Subcutaneous adipose tissue (tissue), 3 donors: ENCODE data around the genes TBX10 and TESMIN.

GRCh38 chr11:67639639-67640075 is at the start of gene TBX10:
TSS of gene TBX10 (minus strand) at chr11:67639763.
- PRO-cap = no peak
- RAMPAGE, long total RNA, 3 experiments = no peak in any of the 3 experiments

- PRO-cap = no peak
- RAMPAGE, long total RNA, 3 experiments = no peak in any of the 3 experiments
These were observed 48.9 kb downstream of the UNC93B1 start for GRCh38 chr11:67954994-67955358.

DNA sequence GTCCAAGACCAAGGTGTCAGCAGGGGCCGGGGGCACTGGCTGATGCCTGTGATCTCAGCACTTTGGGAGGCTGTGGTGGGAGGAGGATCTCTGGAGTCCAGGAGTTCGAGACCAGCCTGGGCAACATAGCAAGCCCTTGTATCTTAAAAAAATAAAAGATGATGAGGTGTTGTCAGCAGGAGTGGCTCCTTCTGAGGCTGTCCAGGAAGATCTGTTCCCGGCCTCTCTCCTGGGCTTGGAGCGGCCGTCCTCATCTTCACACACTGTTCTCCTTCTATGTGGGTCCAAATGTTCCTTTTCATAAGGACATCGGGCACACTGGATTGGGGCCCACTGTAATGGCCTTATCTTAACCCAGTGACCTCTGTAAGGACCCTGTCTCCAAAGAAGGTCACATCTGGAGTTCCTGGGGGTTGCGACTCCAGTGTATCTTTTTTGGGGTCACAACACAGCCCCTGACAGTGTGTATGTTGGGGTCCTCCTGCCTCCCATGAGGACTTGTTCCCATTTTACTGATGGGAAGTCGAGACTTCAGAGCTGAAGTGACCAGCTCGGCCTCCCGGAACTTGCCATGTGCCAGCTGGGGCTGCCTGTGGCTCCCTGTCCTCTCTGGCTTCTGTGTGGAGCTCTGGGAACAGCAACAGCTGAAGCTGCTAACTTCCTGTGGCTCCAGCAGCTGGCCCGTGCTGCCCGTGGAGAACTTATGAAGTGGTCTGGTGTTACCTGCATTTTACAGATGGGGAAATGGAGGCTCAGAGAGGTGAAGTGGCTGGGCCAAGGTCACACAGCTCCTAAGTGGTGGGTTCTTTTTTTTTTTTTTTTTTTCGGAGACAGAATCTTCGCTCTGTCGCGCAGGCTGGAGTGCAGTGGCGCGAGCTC is 7.6 kb downstream of the TCIRG1 start:
- PRO-cap = no peak
- RAMPAGE, long total RNA, 3 experiments = no peak in any of the 3 experiments

DNA sequence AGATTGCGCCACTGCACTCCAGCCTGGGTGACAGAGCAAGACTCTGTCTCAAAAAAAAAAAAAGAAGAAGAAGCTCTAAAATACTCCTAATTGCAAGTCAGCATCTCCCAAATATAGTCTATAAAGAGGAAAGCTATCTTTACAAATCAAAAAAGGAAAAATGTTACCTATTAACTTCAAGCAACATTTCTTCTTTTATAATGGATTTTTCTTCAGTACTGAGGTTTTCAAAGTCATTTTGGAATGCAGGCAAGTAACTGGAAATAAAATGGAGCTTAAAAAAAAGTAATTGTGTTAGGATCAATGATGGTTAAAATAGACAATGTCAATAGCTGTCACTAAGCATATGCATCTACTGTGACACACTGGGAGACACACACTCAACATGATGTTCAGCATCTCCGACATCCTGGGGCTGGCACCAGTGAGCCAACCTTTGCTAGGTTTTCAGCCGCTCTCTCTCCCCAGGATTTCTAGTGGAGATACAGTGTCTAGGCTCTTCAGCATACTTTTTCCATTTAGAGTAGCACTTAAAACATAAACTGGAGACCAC is 25.6 kb downstream of the TCIRG1 start:
- PRO-cap = no peak
- RAMPAGE, long total RNA, 3 experiments = no peak in any of the 3 experiments

DNA sequence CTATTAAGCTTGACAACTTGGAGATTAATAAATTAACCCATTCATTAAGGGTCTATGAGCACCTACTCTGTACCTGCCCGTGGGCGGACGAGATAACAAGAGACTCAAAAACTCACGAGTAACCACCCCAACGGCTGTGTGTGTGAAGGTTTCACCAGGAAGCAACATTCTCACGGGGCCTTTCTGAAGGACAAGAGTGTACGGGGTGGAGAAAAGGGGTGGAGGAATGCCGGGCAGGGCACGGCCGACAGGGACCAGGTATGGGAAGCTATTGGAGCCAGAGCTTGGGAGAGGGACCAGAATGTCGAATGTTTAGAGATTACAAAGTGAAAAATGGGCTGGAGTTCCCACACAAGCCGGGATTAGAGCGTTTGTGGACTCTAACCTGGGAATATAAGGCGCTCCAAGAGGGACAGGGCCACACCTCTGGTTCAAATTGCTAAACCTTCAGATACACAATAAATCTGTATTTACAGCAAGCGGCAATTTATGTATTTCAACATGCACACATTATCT is 1.5 kb downstream of the KMT5B start:
- PRO-cap = no peak
- RAMPAGE, long total RNA, 3 experiments = no peak in any of the 3 experiments

GRCh38 chr11:68214064-68214664 is 1.1 kb upstream of the KMT5B start:
- PRO-cap = no peak
- RAMPAGE, long total RNA, 3 experiments = no peak in any of the 3 experiments

DNA sequence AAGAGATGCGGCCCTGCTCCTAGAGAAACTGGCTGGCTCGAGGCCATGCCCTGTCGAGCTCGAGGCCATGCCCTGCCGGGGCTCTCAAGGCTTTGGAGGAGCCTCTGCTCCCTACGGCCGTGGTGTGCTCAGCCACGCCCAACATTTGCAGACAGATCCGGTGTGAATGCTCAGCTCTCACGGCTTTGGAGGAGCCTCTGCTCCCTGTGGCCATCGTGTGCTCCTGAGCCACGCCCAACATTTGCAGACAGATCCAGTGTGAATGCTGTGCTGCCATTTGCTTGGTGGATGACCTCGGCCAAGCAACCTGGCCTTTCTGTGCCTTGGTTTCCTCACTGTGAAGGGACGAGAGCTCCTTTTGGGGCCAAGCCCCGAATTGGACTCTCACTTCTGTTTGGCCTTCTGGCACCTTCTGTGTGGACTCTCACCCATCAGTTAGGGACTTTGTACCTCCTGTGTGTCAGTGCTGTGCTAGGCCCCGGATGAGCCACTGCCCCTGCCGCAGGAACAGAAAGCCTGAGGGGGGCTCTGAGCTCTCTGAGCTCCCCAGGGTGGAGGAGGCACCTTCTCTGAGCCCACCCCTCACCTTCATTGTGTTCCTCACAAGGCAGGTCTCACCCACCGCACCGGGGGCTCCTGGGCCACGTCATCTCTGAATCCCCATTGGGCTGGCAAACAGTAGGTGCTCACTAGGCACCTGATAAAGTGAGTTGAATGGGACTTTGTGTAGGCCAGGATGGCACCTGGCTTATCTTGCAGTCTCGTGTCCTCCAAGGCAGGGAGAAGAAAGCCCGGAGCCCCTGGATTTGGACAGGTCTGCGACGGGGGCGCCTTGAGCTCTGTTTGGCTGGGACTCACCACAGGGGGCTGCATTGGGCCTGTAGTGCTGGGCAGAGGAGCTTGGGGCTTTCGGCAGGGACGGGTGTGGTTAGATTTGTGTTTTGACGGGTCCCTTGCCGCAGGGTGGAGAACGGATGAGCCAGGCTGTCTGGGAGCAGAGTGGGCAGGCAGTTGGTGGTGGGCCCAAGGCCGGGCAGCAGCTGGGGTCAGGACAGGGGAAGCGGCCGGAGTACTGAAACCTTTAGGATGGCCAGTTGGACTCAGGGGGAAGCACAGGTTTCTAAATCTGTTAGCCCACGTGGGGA is 13.8 kb downstream of the C11orf24 start:
- PRO-cap = no peak
- RAMPAGE, long total RNA, 3 experiments = no peak in any of the 3 experiments

DNA sequence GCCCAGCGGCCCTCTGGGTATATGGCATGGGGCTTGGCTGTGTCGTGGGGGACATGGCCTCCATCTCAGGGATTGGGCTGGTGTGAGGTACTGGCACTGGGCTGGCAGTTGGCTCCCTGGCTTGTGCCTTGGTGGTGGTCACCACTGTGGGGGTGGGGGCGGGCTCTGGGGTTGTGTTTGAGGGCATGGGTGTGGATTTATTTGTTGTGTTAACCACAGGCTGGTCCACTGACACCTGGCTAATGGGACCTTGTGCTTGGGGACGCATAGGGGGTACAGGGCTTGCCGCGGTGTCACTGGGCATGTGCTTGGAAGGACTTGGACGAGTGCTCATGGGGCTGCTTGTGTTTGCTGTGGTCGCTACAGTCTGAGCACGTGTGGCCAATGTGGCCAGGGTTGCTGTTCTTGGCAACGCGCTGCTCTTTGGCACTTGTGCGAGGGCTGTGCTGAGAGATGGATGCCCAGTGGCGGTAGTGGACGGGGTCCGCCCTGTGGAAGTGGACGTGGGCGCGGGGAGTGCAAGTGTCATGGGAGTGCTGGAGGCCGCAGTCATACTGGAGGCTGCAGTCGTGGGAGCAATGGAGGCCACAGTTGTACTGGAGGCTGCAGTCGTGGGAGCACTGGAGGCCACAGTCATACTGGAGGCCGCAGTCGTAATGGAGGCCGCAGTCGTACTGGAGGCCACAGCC is 9.6 kb downstream of the C11orf24 start:
- PRO-cap = no peak
- RAMPAGE, long total RNA, 3 experiments = no peak in any of the 3 experiments

- PRO-cap = unidirectional peak, plus-strand start at chr11:68338616
- RAMPAGE, long total RNA, 3 experiments = no peak in any of the 3 experiments
These were observed 26.0 kb downstream of the LRP5 start for GRCh38 chr11:68338274-68338822.

DNA sequence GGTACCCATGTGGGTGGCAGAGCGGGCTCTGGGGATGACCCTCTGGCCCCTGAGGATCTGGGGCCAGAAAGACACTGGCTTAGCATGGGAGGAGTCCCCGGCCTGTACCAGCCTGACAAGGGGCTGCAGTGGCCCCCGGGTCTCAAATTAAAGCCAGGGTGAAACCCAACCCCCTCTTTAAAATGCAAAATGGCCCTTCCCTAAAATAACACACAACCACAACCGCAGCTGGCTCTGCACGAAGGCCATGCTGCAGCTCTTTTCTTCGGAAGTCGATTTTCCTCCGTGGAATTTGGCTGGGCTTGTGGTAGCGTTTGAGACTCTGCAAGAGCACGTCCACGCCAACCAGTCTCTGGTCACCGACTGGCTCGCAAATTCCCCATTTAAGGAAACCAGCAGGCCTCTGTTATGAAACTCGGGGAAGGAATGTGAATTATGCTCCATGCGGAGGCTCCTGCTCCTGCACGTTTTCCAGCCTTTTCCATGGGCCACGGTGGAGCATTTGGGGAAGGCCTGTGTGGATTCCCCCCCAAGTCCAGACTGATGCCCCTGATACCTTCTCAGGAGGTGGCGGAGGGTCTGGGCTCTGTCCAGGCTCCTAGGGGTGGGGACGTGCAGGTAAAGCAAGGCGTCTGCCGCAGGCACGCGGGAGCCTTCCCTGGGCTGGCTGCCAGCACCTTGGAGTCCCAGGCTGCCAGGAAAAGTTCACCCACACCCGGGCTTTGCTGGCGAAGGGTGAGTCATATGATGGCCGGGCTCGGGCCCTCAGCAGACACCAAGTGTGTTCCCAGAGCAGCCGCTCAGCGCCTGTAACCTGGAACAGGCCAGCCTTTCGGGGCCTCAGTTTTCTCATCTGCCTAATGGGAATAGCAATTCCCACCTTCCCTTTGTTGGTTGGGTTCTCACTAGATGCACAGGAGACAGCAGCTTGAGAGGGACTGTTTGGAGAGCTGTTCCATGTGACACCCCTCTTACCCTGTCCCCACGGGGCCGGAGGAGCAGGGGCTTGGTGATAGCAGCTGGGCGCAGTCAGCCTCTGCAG is 41.9 kb downstream of the LRP5 start:
- PRO-cap = bidirectional peak, plus-strand start at position 411 of the sequence, minus-strand start at position 365 of the sequence
- RAMPAGE, long total RNA, 3 experiments = no peak in any of the 3 experiments

DNA sequence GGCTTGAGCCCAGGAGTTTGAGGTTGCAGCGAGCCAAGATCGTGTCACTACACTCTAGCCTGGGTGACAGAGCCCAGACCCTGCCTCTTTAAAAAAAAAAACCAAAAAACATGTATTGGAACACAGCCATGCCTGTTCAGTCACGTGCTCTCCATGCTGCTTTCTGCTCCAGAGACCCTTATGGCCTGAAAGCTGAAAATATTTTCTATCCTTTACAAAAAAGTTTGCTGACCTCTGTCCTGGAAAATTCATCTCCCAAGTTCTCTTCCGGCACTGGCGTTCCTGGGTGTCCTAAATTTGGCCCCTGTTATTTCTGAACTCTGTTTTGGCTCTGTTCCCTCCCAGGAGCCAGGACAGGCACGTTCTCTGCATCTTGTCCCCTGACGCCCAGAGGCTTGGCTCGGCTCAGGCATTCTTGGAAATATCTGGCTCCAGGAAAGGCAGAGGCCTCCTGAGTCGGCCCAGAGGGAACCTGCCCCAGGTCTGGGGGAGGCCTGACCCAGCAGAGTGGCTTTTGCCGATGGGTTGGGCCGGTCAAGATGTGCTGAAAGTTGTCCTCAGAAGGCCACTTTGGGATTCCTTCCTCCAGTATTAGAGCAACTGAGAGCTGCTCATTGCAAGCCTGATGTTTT is 61.2 kb upstream of the PPP6R3 start:
- PRO-cap = no peak
- RAMPAGE, long total RNA, 3 experiments = no peak in any of the 3 experiments

DNA sequence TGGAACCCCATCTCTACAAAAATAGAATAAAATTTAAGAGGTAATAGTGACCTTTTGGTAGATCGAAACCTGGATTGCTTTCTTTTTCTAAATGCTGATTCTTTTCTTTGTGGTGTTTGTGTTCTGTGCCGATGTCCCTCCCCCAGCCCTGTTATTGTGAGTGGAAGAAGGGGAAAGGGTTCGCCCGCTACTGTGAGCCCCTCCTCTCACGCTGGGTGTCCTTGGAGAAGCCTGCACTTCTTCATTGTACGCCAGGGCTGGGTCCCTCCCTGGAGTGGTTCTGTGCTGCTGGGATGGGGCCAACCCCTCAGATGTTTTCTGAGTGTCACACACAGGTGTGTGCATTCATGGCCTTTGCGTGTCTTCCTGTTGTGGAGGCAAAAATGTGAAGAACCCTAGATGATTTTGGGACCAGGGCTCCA is 59.7 kb upstream of the PPP6R3 start:
- PRO-cap = no peak
- RAMPAGE, long total RNA, 3 experiments = no peak in any of the 3 experiments

DNA sequence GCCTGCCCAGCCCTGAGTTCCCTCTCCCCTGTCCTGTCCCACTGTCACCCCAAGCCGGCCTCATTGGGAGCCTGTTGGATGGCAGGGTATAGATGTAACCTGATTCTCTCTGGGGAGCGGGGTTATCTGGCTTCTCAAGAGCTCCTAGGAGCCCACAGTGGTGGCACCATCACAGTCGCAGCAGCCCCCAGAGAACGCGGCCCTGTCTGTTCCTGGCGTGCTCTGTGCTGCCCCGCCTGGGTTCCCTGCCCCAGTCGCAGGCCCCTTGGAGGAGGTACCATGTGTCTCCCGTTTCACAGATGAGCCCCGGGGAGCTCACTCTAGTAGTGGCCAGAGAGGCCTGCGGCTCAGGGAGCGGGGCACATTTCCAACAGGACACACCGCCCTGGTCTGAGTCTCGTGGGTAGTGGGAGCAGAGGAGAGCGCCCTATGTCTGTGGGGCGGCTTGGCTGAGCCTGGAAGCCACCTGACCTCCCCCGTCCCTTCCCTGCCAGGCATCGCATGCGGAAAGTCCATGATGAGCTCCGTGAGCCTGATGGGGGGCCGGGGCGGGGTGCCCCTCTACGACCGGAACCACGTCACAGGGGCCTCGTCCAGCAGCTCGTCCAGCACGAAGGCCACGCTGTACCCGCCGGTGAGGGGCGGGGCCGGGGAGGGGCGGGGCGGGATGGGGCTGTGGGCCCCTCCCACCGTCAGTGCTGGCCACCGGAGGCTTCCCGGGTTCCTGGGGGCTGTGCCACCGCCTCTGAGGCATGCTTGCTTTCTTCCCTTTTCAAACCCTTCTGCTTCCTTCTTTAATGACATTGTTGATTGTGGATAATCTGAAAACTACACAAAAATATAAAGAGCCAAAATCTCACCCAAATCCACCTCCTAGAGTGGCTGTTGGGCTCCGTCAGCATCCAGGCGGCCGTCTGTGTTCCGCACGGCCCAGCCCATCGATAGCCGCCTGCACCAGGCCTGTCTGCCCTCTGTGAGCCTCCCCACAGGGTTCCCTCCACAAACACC is 21.0 kb upstream of the PPP6R3 start:
- PRO-cap = no peak
- RAMPAGE, long total RNA, 3 experiments = no peak in any of the 3 experiments

- PRO-cap = unidirectional peak, minus-strand start at chr11:68461479
- RAMPAGE, long total RNA, 3 experiments = no peak in any of the 3 experiments
These were observed 673 bp downstream of the PPP6R3 start for GRCh38 chr11:68460882-68461967.

DNA sequence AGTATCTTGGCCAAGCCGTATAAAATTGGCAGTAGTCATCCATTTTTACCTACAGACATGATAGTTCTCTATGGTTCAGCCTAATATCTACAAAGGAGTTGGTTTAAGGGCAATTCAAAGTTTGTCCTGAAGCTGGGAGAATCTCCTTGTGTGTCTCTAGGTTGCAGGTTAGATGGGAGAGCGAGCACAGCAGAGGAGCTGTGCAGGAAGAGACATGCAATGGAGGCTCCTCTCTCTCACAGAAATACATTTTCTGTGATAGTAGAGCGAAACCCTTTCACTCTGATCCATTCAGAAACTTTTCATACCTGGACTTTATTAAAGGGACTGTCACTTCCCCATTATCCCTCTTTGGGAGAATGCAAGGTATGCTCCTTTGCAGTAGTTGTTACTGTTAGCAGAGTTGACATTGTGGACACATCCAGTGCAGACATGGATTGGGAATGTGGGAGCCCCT is 91.6 kb downstream of the PPP6R3 start:
- PRO-cap = no peak
- RAMPAGE, long total RNA, 3 experiments = no peak in any of the 3 experiments

DNA sequence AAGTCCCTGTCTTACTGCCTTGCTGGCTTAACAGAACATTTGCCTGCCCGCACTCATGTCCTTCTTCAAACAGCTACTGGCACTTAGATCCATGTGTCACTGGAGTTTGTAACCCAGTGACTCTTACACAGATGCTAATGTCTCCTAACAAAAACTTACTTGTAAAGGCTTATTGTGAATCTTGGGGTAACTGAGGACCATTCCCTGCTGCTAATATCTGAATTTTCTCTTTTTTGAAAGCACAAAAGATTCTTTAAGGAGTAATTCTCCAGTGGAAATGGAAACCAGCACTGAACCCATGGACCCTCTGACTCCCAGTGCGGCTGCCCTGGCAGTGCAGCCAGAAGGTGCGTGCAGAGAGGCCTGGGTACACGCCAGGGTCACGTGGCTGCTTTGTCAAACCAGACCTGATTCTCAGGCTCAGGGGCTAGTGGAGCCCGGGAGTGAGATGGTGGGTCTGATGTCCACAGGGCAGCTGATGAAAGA is 82.7 kb upstream of the GAL start:
- PRO-cap = no peak
- RAMPAGE, long total RNA, 3 experiments = no peak in any of the 3 experiments

GRCh38 chr11:68614913-68615372 is 69.4 kb upstream of the GAL start:
- PRO-cap = no peak
- RAMPAGE, long total RNA, 3 experiments = no peak in any of the 3 experiments

GRCh38 chr11:68750846-68751898 is at the start of gene TESMIN:
TSS of gene TESMIN (minus strand) at chr11:68751520.
- PRO-cap = unidirectional peak, minus-strand start at chr11:68751520
- RAMPAGE, long total RNA, 3 experiments = no peak in any of the 3 experiments

GRCh38 chr11:68838926-68839927 is 2.5 kb downstream of the CPT1A start:
- PRO-cap = bidirectional peak, plus-strand start at chr11:68839480, minus-strand start at chr11:68839335; unidirectional peak, plus-strand start at chr11:68839741
- RAMPAGE, long total RNA, 3 experiments = no peak in any of the 3 experiments

GRCh38 chr11:68974190-68974583 is 6.6 kb downstream of the MRGPRD start:
- PRO-cap = no peak
- RAMPAGE, long total RNA, 3 experiments = no peak in any of the 3 experiments